GM12892 (cell line): ENCODE measurements around a stretch of chr9.

GRCh38 chr9:120875963-120876905 lies 754 bp downstream of the PHF19 start:
- RRBS = 1% methylated on average over 17 of the region's 71 CpGs

DNA sequence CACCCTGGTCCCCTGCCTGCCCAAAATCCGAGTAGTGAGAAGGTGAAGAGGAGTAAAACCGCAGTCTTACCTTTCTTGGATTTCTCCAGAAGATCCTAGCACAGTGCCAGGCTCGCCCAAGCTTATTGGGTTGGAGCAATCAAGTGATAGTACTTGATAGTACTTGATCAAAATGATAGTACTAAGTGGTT lies 2.8 kb upstream of the TRAF1 start:
- RRBS = no CpG with 5 or more reads among the region's 3 CpGs

- RRBS = no CpG with 5 or more reads among the region's 4 CpGs
These were observed 1.3 kb downstream of the RAB14 start for GRCh38 chr9:121200262-121200822.

GRCh38 chr9:121281497-121282552 lies 13.9 kb downstream of the GSN start:
- RRBS = no CpG with 5 or more reads among the region's 20 CpGs

GRCh38 chr9:121284253-121284928 lies 16.4 kb downstream of the GSN start:
- RRBS = no CpG with 5 or more reads among the region's 10 CpGs

GRCh38 chr9:121313526-121314094 lies 45.6 kb downstream of the GSN start:
- RRBS = no CpG with 5 or more reads among the region's 10 CpGs

DNA sequence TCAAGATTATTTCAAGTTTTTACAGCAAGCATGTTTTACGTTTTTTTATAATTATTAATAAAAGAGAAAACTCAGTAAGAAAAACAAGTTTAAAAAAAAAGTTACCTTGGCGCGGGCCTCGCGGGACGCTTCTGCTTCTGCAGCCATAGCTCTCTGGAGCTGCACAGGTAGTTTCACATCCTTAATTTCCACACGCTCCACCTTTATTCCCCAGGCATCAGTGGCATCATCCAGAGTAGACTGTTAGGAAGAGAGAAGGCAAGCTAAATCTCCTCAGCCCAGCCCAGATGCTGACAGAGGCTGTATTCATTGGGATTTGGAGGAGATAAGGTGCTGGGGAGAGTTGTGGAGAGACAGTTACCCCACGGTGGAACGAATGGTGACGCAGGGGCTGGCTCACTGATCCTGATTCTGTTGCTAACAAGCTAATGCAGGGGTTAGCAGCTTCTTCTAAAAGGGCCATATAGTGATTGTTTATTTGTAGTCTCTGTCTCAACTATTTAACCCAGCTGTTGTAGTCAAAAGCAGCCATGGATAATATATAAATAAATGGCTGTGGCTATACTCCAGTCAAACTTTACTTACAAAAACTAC lies 22.0 kb downstream of the STOM start:
- RRBS = no CpG with 5 or more reads among the region's 10 CpGs

- RRBS = 6% methylated on average over 10 of the region's 38 CpGs
These were observed 50.9 kb upstream of the GGTA1 start for GRCh38 chr9:121550411-121551029.

GRCh38 chr9:121557879-121558454 lies 58.3 kb upstream of the GGTA1 start:
- RRBS = no CpG with 5 or more reads among the region's 12 CpGs

DNA sequence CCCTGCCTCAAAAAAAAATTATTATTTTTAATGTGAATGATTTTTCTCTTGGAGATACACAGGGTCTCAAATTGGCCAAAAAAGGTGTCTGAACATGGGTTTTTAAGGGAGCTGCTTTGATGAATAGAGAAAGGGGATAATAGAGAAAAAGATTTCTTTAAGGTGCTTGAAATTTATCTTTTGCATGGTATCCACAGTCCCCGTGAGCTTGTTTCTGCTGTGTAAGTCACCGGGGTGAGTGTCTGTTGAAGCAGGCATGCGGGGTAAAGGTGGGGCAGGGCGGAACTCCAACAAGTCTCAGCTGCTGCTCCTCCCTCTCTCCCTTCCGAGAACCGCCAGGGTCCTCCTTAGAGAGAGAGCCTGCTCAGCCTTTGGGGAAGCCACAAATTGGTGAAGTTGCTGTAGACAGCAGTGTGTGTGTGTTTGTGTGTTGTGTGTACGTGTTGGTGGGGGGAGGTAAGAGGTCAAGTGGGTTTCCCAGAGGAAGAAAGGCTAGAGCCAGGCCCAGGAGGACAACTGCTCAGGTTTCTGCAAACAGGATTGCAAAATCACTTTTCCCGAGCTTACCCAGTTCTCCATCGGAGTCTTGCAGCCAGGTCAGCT lies 39.0 kb upstream of the DAB2IP start:
- RRBS = no CpG with 5 or more reads among the region's 9 CpGs

DNA sequence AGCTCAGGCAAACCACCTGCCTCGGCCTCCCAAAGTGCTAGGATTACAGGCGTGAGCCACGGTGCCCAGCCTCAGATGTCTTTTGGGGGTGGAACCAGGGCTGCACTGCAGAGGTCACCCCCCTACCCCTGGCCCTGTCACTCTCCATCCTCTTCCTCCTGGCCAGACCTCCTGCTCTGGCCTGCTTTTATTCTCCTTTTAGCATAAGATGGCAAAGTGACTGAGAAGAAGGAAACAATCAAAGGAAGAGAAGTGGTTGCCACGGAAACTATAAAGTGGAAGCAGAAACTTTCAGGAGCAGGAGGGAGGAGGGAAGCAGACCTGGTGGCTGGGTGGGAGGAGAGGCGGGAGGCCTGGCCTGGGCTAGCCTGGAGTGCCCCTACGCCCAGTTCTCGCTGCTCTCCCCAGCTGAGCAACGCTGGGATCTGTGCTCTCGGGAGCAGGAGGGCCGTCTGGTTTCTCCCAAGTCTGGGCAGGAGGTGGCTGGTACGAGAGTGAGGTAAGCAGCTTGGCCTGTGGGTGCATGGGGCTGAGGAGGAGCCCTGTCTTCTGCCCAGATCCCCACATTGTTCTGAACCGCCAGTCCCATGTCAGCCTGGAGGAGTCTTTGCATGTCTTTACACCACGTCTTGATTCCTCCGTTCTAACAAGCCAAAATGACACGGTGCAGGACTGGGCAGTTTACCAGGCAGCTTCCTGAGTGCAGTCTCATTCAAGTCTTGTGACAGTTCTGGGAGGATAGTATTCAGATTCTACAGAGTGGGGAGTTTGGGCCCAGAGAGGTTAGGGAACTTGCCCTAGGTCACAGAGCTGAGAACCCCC lies 15.1 kb upstream of the DAB2IP start:
- RRBS = no CpG with 5 or more reads among the region's 15 CpGs

DNA sequence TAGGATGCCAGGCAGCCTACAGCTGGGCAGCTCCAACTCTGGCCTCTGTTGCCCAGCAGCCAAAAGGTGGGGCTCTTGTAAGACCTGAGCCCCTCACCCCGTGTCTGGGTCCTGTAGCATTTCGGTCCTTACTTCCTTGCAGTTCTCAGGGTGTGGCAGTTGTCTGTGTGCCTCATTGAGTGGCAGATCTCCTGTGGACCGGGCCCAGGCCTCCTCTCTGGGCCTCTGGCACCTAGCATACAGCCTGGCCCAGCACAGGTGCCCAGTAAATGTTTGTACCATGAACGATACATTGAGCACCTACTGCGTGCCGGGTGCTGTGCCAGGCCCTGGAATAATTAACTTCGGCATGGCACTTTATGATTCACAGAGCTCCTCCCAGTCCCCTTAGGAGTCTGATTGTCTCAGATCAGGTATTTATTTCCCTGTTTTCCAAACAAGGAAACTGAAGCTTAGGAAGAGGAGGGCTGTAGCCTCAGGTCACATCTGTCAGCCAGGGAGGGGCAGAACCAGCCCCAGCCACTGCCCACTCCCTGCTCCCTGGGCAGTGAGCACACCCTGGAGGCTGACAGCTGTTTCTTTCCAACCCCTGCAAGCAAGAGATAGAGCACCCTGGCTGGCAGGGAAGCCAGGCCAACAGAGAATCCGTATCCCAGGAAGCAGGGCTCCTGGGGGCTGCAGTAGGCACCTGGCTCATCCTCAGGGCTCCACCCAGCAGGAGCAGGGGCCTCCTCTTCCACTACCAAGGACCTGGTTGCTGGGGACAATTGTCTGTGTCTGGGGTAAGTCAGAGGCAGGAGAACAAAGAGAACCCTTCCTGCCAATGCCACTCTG lies 68.9 kb downstream of the DAB2IP start:
- RRBS = no CpG with 5 or more reads among the region's 8 CpGs

- RRBS = no CpG with 5 or more reads among the region's 14 CpGs
These were observed 80.7 kb downstream of the DAB2IP start for GRCh38 chr9:121731835-121732869.

- RRBS = no CpG with 5 or more reads among the region's 4 CpGs
These were observed 87.5 kb downstream of the DAB2IP start for GRCh38 chr9:121738702-121739611.

GRCh38 chr9:121743998-121745042 lies 92.9 kb downstream of the DAB2IP start:
- RRBS = no CpG with 5 or more reads among the region's 19 CpGs

- RRBS = no CpG with 5 or more reads among the region's 10 CpGs
These were observed 105.6 kb downstream of the DAB2IP start for GRCh38 chr9:121756908-121757586.

DNA sequence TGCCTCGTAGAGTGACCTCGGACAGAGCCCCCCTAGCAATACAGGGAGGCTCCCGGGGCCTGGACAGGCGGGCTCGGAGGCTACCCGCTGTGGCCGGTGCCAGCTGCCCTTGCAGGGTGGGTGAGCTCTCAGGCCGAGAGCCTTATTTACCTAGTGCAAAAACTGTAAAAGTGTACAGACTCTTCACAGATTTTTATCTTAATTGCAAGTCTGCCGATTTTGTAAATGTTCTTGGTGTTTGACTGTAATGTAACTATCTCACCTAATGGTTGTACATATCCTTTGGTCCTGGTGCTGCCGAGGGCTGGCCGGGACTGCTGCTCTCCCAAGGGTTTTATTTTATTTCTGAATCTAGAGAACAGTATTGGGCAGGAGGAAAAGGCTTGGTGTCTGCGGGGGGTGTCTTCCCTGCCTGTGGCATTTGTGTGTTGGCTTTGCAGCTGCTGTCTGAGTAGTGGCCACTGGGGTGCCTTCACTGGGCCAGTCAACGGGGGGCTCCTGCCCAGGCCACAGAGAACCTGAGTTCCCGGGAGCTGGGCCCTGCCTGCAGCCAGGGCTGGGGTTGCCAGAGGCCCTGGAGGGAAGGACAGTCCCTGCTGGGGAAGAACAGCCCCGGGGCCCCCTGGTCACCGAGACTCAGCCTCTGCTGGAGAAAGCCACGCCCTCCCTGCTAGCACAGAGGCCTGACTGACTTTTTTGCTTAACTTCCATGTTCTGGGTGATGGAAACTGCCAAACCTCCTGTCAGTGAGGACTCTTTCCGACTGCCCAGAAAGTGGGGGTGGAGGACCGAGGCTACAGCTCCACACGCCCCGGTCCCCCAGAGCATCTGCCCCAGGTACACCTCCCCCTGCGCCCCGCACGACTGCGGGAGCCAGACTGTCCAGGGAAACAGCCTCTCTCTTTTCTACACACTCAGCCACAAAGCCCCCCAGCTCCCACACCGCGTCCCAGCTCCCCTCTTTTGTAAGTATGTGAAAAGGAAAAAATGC lies 133.2 kb downstream of the DAB2IP start:
- RRBS = 57% methylated on average over 7 of the region's 27 CpGs

DNA sequence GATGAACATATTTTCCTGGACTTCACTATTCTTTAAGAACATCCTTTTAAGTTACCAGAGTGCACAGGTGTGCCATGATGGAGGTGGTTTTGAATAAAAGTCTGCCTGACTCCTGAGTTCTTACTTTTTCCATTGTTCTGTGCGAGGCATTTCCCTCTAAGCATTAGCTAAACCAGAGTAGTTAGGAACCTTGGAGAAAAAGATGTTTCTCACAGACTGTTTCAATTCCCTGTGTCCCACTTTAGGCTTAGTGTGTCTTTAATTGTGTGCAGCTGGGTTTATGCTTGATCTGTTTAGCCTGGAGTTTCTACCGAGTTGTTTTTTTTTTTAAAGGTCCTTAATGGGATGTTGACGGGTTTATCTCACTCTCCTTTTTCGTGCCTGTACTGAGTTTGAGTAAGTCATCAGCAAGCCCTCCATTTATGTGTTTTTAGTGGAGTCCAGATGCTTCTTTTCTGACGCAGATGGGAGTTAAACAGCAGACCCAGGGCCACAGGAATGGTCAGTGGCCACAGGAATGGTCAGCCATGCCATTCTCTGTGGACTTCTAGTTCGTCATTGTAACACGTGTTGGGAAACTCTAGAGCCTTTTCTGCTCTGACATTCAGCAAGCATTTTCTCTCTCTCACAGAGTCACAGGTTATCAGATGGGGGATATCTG lies 190.7 kb downstream of the TTLL11 start:
- RRBS = no CpG with 5 or more reads among the region's 7 CpGs

DNA sequence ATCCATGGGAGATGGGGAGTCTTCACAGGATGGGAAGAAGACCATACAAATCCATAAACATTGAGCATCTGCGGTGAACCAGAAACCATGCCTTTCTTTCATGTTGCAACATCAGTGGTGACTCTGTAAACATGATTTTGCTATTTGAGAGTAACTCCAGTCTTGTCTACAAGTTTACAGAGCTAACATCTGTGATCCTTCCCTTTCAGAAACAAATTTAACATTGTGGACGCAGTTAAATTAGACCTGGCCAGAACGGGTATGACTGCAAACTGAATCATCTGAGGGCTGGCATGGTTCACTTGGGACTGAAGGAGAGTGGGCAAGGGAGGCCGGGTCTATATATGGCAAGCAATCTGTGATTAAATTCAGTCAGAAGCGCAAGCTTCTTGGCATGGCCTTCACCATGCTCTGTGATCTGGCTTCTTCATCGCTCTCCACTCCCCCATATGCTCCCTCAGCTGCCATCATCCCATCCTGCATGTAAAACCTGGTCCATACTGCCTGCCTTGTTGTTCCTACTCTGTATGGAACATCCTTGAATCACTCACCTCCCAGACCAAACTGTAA lies 5.3 kb downstream of the TTLL11 start:
- RRBS = no CpG with 5 or more reads among the region's 6 CpGs

DNA sequence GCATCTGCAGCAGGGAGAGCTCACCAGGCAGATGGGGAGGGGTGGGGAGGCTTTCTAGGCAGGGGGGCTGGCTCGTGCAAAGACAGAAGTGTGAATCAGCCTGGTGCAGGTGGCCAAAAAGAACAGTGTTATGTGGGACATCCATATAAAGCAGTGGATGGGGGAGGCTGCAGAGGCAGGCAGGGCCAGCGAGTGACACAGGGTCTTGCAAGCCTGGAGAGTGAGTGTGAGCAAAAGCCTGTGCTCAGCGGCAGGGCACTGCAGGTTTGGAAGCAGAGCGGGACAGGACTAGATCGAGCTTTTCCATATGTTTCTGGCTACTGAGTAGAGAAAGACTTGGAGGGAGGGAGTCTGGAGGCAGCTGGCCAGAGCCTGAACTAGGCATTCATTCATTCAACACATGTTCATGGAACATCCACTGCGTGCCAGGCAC lies 14.3 kb upstream of the TTLL11 start:
- RRBS = no CpG with 5 or more reads among the region's 6 CpGs